M059J (cell line): ENCODE data around the genes PCTP, NOG and DGKE.

DNA sequence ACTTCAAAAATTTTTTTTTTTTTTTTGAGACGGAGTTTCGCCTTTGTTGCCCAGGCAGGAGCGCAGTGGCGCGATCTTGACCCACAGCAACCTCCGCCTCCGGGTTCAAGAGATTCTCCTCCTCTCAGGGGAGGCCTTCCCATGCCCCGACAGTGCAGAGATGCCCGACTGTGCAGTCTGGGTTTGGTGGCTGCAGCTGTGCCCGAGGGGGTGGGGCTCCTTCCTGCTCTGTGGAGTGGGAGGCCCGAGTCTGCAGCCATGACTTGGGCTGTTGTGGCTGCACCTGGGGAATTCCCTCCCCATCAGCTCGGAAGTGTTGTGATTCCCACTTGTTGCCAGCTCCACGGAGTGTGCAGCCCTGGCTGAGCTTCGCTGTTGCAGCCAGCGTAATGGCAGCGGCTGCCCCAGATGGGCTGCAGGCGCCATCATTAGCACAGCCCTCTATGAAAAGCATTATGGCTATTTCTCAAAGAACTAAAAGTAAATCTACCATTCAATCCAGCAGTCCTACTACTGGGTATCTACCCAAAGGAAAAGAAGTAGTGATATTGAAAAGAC is 145.0 kb downstream of the TMEM100 start:
- RAMPAGE, long total RNA, result no peak

- RAMPAGE, long total RNA, result start-site peak on the plus strand at chr17:55751077-55751091, 47 and 30 reads in 2 replicates
Observed at GRCh38 chr17:55750618-55751862, at the start of gene PCTP. TSS of gene PCTP (plus strand) at chr17:55751051.

DNA sequence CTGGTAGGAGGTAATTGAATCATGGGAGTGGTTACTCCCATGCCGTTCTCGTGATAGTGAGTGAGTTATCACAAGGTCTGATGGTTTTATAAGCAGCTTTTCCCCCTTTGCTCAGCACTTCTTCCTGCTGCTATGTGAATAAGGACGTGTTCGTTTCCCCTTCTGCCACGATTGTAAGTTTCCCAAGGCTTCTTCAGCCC is 131.2 kb downstream of the PCTP start:
- RAMPAGE, long total RNA, result no peak

- RAMPAGE, long total RNA, result no peak
Observed at GRCh38 chr17:56172300-56173207, 19.3 kb downstream of the ANKFN1 start.

- RAMPAGE, long total RNA, result no peak
Observed at GRCh38 chr17:56593101-56593977, at the start of gene NOG. TSS of gene NOG (plus strand) at chr17:56593699.

GRCh38 chr17:56678541-56679119 is 85.1 kb downstream of the NOG start:
- RAMPAGE, long total RNA, result no peak

DNA sequence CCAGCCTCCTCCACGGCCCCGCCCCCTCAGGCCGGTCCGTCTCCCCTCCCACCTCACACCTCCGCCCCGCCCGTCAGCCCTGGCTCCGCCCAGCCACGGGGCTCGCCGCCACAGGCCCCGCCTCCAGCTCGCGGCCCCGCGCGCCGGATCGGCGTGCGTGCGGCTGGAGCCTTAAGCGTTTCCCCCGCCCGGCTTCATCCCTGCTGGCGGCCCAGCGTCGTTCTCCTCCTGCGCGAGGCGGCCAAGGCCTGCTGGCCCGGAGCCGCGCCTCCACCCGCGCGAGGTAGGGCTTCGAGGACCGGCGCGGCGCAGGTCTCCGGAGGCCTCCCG is at the start of gene DGKE:
Gene DGKE (plus strand): TSS at position 174 of the 330 bp plus-strand sequence.
- RAMPAGE, long total RNA, result no peak

GRCh38 chr17:56890081-56890485 is 23.8 kb downstream of the TRIM25 start:
- RAMPAGE, long total RNA, result no peak

GRCh38 chr17:56893151-56893873 is 20.5 kb downstream of the TRIM25 start:
- RAMPAGE, long total RNA, result no peak

- RAMPAGE, long total RNA, result no peak
Observed at GRCh38 chr17:57259833-57260154, 3.5 kb downstream of the MSI2 start.

- RAMPAGE, long total RNA, result no peak
Observed at GRCh38 chr17:57292789-57293456, 36.6 kb downstream of the MSI2 start.

DNA sequence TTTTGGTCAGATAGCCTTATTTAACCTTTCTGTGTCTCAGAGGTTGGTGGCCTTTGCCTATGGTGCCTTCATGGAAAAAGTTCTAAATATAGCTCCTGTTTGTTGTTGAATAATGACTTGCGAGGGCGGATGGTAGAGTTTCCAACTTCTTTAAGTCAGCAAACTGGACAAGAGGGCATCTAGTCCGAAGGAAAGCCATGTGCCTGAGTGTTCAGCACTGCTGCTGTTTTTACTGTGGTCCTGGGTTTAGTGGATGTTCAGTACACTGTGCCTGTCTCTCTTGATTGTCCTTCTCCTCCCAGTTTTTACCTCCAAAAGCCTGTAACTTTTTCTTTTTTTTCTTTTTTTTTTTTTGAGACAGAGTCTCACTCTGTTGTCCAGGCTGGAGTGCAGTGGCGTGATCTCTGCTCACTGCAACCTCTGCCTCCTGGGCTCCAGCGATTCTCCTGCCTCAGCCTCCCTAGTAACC is 73.7 kb downstream of the MSI2 start:
- RAMPAGE, long total RNA, result no peak

DNA sequence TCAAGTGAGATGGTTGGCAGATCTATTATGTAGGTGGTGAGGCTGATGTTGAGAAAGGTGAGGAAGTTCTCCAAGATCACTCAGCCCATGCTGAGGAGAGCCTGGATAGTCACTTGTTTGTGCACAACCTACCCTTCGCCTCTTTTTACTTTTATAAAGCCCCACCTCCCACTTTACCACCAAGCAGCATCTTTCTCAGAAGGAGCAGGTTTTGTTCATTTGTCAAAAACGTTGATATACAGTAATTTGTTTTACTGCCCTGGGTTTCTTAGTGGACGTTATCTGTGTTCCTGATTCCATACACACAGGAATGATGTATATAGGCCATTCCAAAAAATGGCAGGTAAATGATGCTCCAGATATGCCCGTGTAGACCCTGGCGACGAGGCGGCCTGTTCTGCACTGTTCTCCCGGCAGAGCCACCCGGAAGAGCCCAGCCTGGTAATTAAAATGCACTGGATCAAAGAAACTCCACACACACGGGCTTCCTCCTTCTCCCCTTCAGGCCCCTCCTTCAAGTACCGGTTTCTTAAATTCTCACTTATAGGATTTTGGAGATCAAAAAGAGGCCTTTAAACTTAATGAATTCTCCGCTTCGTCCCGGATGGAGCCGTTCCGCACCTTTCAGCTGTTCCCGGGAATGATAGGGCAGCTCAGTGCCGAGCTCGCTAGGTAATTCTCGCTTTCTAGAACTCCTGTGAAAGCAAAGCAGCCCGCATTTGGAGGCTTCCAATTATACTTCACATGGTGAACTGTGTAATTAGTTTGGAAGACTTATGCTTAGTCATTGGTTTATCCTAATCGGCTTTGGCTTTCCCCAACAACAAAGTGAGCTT is 149.8 kb downstream of the MSI2 start:
- RAMPAGE, long total RNA, result no peak

DNA sequence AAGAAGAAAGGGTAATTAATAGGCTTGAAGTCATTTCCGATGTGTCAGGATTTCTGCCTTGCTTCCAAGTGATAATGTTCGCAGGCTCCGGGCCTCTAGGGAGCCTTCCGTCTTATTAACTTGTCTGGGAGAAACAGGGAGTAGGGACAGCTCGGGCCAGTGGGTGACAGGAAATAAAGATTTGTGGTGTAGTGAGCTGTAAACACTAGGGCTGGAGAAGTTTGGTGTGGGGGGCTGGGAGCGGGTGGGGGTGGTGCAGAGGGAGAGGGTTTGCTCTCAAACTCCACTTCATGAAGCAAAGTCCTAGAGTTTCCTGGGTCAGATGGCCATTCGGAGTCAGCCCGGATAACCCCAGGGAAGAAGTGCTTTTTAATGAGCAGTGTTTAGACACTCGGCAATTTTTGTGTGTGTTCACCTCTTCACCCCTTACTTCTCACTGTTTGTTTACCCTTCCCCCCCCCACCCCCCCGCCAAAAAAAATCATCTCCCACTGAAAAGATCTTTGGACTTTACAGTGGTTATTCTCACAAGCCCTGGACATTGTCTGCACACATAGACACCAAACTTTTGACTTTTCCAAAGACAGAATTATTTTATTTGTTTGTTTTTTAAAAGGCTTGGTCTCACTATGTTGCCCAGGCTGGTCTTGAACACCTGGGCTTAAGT is 196.5 kb downstream of the CCDC182 start:
- RAMPAGE, long total RNA, result no peak

DNA sequence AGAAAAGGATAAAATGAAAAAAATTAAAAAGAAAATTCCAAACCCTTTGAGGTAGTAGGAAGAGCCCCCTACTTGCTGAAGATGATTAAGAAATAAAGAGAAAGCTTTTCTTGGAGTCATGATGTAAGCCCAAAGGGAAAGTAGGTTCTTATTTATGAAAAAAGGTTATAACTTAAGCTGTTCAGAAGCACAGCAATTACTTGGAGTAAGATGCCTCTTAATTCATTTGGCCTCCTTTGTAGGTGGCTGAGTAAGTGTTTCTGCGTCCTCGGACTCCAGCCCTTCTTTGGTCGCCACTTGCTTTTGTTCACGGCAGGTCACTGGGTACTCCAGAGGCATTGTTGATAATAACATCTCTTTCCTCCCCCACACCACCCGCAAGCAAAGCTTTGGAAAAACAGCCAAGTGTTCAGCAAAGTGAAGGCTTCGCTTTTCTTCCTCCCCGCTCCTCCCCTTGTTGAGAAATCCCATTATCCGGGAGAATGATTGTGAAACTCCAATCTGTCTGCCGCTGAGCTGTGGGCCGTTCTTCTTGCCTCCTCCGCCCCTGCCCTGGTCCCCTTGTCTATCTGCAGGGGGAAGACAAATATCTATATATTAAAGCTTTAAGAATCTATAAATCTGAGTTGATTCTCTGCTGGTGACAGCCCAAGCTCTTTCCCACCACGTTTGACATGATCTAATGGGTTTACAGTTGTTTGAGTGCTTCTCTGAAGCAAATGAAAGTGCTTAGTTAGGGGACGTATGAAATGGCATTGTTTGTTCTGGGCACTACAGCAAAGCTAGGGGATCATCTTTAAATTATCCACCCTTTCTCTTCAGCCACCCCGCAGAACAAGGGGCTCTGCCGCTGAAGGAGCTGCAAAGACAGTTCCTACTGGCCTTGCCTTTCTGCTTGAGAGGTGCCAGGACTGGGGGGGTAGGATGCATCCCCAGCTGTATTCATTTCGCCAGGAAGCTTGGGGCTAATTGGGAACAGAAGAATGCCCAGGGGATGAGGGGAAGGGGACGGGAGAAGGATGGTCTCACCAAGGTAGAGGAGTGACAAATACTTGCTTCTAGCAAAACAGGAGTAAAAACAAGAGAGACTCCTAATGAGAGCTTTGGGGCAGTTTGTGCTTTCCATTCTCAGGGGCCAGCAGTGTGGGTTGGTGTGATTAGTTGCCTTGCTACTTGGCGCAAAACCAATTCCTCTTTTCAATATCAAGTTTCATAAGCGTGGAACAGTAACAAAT is 167.1 kb downstream of the CCDC182 start:
- RAMPAGE, long total RNA, result no peak

DNA sequence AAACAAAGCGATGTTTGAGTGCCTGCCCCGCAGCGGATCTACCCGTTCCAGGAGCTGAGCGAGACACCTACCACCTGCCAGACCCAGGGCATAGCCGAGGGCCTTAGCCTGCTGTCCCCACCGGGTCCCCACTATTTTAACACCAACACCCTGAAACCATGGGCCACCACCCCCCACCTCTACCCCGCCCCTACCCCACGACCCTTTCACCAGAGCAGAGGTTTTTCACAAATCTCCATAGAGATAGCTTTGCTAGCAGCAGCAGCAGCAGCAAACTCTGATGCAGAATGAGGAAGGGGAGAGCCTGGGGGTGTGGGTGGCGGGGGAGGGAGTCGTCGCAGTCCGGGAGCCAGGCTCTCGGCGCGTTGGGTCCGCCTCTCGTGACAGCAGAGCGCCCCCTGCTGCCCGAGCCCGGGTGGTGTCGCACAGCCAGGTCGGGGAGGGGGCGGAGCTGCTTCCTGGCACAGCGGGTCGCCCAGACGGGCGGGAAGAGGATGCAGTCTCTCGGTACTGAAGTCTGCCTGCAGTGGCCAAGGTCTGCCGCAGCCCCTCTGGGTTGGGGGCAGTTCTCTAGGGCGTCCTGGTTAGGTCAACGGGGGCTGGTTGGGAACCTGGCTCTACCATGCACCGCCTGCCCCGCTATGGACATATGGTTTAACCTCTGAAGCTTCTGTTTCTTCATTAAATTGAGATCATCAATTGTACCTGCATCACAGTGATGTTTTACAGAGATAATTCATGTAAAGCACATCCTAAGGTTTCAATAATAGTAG is 38.1 kb upstream of the CCDC182 start:
- RAMPAGE, long total RNA, result no peak

GRCh38 chr17:57832658-57833076 is 17.2 kb downstream of the MRPS23 start:
- RAMPAGE, long total RNA, result no peak

GRCh38 chr17:57853343-57853652 is 3.5 kb upstream of the MRPS23 start:
- RAMPAGE, long total RNA, result no peak

- RAMPAGE, long total RNA, result no peak
Observed at GRCh38 chr17:57866393-57866914, 16.6 kb upstream of the MRPS23 start.

DNA sequence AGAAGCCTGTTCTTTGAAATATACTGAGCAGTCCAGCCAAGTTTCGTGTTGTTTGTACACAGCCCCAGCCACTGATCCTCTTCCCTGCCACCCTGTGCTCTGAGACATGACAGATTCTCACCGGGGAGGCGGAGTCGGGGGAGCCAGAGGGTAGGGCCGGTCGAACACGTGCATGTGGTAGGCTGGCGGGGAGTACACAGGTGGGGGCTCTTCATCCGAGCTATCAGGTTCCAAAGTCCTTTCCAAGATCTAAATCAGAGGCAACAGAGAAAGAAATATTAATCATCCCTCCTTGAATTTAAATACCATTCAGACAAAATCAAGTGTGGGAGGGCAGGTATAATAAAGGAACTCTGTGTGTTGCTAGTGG is 29.6 kb upstream of the MRPS23 start:
- RAMPAGE, long total RNA, result no peak